Daoy (cell line): ENCODE measurements around a stretch of chr21.

DNA sequence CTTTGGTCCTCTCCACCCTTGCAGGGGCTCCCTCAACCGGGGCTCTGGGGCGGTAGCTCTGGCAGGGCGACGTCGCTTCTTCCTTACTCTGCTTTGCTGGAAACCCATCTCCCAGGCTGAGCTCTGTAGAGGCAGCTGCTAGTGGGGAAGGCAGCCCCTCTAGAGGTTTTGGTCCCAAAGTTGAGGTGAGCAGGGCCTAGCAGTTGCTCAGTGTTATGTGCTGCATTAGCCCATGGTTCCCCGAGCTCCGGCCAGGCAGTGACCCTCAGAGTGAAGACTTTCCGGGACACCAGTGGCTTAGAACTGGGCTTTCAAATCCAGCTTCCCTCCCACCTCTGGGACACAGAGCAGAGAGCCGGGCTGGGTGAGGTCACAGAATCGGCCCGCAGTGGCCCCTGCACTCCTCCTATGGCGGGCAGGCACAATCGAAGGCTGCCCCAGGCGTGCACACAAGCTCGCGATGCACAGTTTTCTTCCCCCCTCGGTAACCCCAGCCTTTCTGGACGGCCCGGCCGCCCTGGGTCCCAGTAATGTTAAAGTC is 14.0 kb downstream of the TFF3 start:
- RAMPAGE, long total RNA = no peak

DNA sequence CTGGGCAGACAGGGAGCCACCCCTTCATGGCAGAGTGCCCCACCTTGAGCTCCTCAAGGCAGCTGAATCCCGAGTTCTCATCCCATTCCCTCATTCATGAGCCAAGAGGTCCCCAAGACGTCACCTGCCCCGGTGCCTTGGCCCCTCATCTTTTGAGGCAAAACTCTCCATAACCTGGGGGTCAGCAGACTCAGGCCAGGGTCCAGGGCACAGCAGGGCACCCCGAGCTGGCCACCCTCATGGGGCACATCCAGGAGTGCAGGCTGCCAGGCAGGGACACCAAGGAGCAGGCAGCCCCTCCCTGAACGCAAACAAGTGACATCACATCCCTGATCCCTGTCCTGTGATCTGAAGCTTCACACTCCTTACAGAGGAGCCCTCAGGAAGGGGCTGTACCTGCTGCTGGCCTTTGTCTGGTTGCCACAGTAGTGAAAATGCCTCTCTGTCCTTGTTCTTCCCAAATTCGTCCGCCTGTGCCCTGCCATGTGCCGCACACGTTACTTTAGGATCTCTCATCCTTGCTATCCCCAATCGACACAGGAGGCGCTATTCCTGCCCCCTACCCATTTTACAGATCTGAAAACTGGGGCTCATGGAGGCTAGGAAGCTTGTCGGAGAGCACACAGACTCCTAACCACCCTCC is 23.4 kb downstream of the UBASH3A start:
- RAMPAGE, long total RNA = no peak

GRCh38 chr21:42461715-42462409 is 34.2 kb downstream of the RSPH1 start:
- RAMPAGE, long total RNA = no peak

DNA sequence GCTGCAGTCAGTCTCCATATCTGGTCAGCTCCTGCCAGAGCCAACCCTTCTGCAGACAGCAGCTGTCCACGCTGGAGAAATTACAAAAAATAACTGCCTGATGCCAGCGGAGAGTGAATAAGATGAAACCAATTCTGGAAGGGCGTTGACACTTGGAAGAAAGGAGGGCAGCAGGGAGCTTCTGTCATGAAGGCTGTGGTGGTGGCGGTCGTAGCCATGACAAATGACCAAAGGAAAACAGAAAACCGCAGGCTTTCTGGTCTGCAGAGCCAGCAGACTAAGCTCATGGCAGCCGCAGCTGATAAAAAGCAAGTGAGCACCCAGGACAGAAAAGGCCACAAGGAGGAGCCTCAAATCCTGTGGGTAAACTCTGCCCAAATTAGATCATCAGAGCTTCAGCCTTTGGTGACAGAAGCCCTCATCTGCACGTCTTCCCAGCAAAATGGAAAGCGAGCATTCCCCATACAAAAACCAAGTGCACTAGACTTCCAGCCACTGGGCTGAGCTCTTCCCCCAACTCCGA is 28.8 kb downstream of the RSPH1 start:
- RAMPAGE, long total RNA = no peak

DNA sequence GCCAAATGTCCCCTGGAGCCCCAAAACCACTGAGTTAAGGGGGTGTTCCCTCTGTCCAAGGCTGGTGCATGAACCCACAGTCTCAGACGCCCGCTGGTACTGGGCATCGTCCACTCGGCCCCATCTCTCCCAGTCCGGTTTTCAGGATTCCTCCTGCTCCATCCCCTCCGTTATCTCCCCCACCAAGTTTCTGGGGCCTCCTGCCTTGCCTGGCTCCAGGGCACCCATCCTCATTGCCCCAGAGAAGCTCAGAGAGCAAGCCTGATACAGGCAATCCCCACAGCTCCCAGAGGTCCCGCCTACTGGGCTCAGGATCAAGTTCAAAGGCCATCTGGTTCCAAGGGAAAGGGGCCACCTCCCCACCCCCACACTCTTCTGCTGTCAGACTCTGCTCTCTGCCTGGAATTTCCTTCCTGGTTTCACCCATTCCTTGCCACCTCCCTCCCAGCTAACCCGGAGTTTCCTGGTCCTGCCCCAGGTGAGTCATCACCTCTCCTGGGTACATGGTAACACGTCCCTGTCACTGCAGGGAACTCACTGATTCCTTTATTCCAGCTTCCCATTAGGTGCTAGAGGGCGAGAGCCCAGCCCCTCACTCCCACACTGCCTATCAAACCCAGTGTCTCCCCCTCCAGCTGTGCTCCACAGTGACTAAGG is 22.0 kb downstream of the RSPH1 start:
- RAMPAGE, long total RNA = no peak

- RAMPAGE, long total RNA = no peak
Observed at GRCh38 chr21:42525343-42525753, 11.7 kb downstream of the SLC37A1 start.

GRCh38 chr21:42580908-42581737 is 67.5 kb downstream of the SLC37A1 start:
- RAMPAGE, long total RNA = no peak

DNA sequence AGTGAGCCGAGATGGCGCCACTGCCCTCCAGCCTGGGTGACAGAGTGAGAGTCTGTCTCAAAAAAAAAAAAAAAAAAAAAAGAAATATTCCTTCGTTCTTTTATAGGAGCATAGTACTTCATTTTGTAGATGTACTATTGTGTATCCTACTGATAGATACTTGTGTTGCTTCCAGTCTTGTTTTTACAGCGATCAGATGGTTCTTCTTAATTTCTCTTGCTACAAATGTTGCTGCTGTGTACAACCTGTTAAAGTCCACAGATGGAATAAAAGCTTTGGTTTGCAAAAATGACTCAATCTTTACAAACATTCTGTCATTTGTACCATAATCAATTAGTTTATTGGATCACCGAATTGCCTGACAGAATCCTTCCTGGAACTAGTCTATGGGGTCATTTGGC is 66.2 kb downstream of the PDE9A start:
- RAMPAGE, long total RNA = no peak

- RAMPAGE, long total RNA = no peak
Observed at GRCh38 chr21:42719982-42720189, 66.5 kb downstream of the PDE9A start.

DNA sequence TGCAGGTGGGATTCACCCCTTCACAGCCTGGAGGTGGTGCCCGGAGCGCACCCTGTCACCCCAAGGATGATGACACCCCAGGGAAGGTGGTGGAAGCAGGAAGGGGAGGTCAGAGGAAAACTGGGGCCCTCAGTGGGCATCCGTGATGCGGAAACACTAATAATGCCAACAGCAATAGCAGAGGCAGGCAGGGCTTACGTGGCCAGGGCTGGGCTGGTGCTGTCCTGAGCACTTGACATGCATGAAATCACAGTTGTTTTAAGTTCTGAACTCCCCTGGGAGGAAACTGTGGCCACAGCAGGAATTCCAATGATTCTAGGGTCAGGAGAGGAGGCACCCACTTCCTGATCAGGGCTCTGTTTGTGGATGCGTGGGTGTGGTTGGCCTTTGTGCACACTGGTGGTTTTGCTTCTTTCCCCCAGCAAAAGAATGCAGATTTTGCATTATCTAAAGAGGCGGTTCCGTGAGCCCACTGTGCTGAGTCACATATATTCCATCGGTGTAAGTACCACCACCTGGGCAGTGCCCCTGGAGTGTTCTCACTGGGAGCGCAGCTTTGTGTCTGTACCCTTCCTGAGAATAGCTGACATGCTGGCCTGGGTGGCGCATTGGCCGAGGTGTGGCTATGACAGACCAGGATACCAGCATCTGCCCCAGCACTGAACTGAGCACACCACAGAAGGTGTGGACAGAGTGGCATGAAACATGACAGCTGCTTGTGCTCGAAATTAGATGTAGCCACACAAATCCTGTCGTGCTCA is 70.9 kb downstream of the PDE9A start:
- RAMPAGE, long total RNA = no peak

DNA sequence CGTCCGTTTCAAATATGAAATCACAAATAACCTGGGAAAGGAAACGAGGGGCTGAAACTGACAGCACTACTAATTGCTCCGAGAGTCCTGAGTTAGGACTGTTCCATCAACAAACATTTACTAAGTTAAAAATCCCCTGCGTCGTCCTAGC is 886 bp downstream of the WDR4 start:
- RAMPAGE, long total RNA = no peak

DNA sequence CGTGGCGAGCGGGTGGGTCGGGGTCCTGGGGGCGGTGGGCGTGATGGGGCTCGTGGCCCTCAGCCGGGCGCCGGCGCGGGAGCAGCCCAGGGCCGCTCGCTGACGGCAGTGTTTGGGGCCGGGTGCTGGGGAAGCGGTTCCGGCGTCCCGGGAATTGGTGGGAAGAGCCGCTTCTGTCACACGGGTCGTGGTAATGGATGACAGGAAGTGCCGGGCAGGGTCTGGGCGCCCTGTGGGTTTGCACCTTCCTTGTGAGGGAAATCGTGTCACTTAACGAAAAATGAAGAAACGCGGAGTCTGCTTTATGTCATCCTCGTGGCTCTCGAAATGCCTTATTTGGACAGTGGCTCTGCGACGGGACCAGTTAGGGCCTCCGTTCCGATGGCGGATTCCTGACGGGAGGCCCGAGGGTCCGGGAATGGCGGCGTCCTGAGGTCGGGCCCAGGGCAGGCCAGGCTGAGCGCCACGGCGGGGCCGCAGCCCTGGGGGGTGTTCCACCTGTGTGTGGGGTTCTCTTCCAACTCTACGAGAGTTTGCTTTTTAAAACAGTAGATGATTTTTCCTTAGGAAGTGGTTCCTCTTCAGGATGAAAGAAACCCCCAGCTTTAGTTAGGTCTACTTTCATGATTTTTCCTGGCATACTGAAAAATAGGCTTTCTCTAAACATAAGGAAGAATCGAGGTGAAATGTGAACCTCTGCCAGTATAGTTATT is 1.1 kb downstream of the PKNOX1 start:
- RAMPAGE, long total RNA = no peak

GRCh38 chr21:43091910-43092476 is 15.4 kb downstream of the U2AF1 start:
- RAMPAGE, long total RNA = no peak

DNA sequence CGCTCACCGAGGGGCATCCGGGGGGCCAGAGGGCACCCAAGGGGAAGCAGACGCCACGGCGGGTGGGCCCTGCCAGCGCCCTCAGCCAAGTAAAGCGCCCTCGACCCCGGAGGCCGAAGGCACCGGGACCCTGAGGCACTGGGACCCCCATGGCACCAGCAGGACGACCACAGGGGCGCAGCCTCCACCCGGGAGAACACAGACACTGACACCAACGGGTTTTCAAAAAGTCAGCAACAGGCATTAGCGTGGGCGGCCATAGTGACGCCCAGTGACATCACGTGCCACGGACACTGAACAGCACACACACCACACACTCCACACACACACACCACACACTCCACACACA is 4.6 kb downstream of the CRYAA start:
- RAMPAGE, long total RNA = no peak

DNA sequence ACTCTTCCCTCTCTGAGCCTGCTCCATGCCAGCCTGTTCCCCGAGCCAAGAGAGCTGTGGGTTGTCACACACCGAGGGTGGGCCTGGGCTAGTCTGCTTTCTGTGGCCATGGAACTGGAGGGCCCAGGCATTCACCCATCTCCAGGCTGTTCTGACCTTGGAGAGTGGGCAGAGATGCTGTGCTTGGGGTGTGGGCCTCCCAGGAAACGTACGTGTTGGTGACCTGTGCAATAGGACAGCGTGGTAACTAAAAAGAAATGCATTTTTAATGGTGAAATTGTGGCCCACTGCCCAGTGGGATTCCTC is 41.9 kb downstream of the CRYAA start:
- RAMPAGE, long total RNA = no peak

DNA sequence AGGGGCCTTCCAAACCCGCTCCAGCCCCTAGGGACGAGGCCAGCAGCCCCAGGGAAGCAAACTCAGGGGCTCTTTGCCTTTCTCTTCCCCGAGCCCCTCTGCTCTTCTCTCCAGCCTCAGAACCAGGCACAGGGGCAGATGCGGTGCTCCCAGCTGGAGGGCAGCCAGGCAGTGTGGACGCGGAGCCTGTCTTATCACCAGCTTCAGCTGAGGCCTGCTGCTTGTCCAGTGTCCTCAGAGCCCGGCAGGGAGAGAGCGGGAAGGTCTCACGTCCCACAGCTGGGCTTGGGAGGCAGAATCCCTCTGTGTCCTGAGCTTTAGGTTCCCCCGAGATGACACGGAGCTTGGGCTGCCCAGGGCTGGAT is 127.6 kb downstream of the SIK1 start:
- RAMPAGE, long total RNA = no peak

GRCh38 chr21:43382836-43383226 is 44.1 kb downstream of the SIK1 start:
- RAMPAGE, long total RNA = no peak

DNA sequence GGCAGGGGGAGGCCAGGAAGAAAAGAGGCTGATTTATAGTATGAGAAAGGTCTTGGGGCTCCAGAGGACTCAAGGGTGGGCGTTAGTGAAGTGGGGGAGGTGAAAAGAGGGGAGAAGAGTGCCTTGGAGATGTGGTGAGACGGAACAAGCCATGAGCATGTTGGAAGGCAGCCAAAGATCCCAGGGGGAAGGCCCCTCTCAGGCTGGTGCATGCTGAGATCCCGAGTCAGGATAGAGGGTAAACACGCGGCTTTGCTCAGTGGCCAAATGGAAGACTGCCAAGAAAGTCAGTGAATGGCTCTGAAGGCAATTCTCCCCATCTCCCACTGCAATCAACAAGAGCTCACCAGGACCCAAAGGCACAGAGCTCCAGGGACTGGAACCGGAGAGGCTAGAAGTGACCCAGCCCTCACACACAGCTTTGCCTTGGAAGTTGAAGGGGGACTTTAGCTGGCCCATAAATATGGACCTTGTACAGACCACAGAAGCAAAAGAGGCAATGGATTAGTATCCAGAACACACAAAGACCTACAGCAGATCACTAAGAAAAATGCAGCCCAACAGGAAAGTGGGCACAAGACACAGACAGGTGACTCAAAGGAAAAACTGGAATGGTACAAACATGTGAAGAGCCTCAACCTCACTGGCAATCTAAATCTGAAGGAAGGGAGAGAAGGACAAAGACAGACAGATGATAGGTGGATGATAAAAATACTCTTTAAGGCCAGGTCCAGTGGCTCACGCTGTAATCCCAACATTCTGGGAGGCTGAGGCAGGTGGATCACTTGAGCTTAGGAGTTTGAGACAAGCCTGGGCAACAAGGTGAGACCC is 44.8 kb downstream of the H2BC12L start:
- RAMPAGE, long total RNA = no peak

DNA sequence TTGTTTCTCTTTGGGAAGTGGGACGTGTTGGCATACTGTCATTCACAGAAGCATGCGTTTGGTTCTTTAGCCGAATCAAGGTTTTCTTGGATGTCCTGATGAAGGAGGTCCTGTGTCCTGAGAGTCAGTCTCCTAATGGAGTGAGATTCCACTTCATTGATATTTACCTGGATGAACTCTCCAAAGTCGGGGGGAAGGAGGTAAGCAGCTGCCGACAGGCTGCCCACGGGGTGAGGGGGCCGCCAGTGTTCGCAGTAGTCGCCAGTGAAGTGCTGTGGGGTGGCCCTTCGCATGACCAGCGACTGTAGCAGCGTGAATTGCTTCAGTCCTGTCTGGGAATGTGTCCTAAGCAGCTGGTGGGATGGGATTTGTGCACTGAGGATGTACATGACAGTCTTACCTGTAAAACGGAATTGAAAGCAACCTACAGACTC is 15.6 kb downstream of the RRP1B start:
- RAMPAGE, long total RNA = no peak

- RAMPAGE, long total RNA = no peak
Observed at GRCh38 chr21:43731310-43732125, 12.6 kb downstream of the PDXK start.